Progenitor cell of endocrine pancreas (in vitro differentiated cells): ENCODE measurements around the gene TNFRSF21.

DNA sequence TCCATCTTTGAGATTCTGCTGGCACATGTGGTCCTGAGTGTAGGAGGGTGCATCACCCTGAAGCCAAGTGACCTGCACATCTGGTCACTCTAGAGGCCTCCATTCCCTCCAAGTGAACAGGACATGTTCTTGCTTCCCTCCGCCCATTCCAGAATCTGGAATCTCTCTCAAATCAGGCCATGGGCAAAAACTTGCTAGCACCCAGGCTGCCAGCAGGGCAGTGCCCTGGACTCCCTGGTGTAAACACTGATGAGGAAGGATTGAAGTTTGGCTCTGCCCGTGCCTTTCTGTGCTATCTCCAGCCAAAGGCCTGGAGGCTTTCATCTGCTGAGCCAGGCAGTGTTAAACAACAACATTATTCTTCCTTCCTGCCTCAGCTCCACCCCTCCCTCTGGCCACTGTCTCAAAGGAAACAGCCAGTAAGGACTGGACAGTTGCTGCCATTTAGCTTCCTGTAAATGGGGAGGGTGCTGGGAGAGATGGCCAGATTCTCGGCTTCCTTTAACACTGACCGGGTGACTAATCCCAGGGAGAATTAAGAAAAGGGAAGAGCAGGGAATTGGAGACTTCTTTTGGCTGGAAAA is 19.4 kb upstream of the ADGRF1 start:
- PRO-cap: no peak

DNA sequence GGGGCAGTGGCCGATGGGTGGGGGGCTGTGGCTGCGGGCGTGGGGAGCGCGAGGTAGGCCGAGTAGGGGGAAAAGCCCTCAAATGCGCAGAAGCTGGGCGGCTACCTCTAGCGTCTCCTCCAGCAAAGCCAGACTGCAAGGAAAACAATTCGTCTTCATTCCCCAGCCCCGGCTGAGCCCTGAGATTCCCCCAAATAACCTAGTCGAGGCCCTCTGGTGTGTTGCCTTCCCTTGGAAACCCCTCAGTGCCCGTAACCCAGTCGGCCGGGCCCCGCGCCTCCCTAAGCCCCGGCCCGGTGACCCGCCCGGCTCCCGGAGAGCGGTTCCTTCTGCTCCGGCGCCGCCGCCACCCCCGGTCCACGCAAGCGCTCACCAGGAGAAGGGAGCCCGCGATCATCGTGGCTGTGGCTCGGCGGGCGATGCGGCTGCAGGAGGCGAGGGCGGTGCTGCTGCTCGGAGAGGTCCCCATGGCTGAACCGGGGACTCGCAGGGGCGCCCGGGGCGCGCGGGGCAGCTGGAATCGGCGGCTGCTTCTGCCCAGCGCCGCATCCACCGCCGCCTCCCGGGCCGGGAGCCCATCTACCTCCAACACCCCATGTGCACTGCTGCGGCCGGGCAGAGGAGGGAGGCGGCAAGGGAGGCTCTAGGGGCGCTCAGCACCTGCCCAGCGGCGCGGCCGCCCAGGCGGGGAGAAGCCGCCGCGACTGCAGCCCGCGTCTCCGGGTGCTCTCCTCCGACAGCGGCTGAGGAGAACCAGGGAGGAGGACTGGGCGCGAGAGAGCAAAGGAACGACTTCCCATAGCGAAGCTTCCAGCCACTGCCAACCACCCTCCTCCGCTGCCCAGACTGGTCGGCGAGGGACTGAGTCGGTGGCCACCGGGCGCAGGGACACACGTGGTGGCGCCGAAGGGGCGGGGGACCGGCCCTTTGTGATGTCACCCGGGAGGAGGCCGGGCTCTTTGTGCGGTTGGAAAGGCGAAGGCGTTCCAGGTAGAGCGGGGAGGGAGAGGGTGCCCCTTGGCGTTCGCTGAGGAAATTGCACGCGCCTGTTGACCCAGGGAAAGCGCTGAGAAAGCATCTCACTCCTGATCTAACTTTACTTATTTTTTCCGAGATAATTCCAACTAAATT is at the start of gene TNFRSF21:
TSS of gene TNFRSF21 (minus strand) at position 863 of the 1,131 bp plus-strand sequence.
- PRO-cap: bidirectional peak, plus-strand start at position 245 of the sequence, minus-strand start at position 137 of the sequence; bidirectional peak, plus-strand start at position 618 of the sequence, minus-strand start at position 581 of the sequence; bidirectional peak, plus-strand start at position 736 of the sequence, minus-strand start at position 706 of the sequence; bidirectional peak, plus-strand start at position 1,034 of the sequence, minus-strand start at position 863 of the sequence

DNA sequence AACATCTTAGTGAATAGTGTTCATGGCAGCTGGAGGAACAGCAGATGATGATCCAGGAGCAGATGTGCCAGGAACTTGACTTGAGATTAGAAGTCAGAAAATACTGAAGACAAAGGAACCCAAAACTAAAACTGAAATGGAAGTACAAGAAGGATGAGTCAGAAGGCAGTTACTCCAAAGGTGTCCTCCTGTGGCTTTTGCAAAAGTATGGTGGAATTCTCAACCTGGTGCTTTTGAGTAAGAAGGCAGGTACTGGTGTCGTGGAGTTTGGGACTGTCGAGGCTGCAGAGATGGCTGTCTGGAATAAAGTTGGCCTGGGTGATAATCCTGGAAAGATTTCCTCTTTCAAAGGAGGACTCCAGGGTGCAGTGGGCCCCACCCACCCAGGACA is 100.9 kb upstream of the ADGRF4 start:
- PRO-cap: no peak

- PRO-cap: no peak
Observed at GRCh38 chr6:47786812-47787148, 4.9 kb downstream of the OPN5 start.

GRCh38 chr6:49461859-49462481 is 1.1 kb downstream of the MMUT start:
- PRO-cap: no peak

DNA sequence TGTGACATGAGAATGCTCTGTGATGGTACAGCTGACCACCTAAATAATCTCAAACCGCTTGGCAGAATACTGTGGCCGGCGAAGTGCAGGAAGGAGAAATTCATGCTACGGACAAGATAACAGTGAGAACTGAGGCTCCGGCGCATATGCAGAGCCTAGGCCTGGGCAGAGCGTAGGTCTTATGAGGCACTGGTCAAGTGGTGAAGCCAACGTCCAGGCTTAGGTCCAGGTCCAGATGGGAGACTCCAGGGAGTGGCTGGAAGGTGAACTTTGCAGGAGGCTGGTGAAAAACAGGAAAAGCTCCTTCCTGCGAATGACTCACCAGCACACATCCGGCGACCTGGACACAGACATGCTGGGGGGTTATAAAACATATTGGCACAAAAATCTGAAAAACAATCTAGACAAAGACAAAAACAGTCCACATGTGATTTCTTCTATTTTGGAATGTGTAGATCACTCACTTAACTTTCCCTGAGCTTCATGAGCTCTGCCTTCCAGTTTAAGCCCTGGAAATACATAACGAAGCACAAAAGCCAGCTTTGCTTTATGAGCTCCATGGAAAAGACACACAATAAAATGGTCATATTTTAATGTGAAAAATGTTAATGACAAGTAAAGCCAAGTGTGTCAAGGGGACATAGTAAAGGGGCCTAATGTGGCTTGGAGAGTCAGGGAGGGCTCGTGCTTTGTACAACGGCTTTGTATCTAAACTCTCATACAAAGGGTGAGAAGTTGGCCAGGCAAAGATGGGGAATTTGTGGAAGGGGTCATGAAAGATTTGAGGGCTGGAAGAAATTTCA is 15.5 kb downstream of the C6orf141 start:
- PRO-cap: no peak

DNA sequence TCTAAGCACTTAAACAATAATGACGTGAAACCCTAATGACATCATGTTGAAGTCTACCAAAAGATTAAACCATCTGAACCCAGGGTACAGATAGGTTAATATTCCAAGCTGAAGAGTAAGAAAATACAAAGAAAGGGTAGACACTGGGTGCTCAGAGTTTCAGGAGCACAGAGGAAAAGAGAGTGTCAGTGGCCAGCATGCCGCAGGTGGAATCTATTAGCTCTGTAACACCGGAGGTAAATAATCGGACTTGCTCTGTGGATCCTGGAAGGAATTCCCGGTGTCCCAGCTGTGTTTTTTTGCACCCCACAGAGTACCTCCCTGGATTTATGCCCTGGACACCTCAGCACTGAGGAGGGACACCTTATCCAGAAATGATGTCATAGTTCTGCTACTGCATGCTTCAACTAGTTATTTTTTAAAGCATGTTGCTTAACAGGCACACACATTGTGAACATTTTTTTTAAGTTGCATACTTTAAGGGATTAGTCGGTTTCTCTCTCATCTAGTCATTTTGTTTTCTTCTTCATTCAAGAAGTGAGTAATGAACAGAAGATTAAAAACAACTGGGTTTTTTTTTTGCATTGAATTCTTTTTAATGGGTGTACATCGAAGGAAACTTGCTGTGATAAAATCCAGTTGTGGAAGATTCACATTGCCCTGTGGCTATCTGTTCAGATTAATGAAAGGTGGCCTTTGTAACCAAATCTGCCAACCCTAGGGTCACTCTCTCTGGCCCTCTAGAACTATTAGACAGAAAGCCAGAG is 573.0 kb downstream of the PKHD1 start:
- PRO-cap: no peak

DNA sequence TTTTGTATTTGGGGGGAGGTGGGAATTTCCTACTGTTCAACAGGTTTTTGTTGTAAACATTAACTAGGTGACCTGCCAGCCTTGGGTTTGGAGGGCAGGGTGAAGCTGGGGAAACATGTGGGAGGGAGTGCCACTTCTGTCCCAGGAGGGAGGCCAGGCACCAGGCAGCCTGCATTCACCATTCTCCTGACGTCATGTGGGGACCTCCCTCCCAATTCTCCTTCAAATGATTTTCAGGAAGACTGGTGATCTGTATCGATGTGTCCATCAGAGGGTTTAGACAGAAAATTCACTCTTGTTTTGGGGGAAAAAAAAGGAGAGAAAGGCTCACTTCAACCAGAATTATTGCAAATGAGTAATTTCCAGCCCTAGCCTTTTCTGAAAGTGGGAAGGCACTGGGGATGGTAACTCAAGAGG is 37.9 kb upstream of the PKHD1 start:
- PRO-cap: no peak

GRCh38 chr6:52185448-52185843 is 729 bp upstream of the IL17A start:
- PRO-cap: no peak

DNA sequence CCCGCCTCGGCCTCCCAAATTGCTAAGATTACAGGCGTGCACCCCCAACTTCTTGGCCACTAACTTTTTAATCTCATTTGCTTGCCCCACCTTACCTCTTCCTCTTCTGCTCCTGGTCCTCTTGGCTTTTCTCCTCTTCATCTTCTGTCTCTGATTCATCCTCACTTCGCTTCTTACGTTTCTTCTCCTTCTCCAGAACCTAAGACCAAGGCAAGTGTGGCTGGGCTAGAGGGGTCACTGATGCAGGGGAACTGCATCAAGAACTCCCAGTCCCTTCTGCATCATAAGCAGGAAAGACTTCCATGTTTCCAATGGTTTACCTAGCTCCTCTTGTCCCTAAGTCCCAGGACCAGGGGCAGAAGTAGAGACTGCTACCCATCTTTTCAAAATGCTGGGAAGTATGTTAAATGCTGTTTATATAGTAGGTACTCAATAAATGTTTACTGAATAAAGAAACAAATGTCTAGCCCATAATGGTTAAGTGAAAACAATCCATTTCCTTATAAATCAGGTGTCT is 16.7 kb downstream of the MCM3 start:
- PRO-cap: no peak

GRCh38 chr6:52305729-52306468 is 21.4 kb upstream of the MCM3 start:
- PRO-cap: no peak

- PRO-cap: no peak
Observed at GRCh38 chr6:52423944-52424541, 3.9 kb downstream of the EFHC1 start.

- PRO-cap: no peak
Observed at GRCh38 chr6:52503492-52504134, 73.2 kb downstream of the TRAM2 start.

DNA sequence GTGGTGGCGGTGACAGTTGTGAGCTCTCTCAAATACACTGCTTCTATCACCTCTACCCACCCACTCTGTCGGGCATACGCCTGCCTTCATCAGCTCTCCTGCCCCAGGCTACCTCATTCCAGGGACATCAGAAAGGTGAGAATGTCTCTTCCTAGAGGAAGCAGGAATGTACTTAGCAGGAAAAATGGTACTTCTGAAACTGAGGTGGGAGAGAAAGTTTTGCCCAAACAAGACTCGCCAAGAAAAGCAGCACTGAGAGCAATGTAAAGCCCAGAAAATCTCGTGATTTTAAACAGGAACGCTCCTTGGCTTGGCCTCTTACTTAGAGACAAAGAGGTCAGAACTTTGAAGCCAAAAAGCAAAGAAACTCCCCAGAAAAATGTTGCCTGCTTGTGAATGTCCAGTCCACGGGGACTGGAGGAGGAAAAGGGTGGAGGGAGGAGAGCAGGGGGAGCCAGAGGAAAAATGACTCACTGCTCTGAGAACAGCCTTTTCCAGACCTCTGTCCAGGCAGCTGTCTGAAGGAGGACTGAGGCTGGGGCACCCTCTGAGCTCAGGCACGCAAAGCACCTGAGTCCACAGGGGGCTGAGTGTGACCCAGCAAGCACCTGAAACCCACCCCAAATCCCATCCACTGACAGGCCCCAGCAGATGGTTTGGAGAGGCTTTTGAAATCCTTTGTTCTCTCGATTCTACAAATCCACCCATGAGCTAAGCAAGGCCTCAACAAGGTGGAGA is 64.7 kb downstream of the TRAM2 start:
- PRO-cap: no peak

- PRO-cap: no peak
Observed at GRCh38 chr6:52575185-52575998, 1.5 kb downstream of the TRAM2 start.

DNA sequence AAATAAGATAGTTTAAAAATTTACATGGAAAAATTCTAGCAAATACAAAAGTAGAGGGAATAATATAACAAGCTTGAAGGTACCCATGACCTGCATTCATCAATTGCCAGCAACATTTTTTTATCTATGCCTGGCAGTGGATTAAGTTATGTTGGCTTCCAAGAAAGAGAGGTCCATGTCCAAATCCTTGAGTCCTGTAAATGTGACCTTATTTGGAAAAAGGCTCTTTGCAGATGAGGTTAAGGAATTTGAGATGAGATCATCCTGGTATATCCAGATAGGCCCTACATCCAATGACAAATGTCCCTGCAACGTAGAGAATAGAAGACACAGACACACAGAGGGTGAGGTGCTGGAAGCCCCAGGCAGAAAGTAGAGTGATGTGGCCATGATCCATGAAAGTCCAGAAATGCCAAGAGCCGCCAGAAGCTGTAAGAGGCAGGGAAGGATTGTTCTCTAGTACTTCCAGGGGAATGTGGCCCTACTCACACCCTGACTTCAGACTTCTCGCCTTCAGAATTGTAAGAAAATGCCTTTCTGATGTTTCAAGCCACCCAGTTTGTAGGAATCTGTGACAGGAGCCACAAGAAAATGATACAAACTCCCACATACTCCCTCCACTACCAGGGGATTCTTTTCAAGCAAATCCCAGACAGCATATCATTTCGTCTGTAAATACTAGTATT is 16.0 kb downstream of the GSTA2 start:
- PRO-cap: bidirectional peak, plus-strand start at position 375 of the sequence, minus-strand start at position 201 of the sequence

GRCh38 chr6:53302629-53303268 is 46.0 kb downstream of the ELOVL5 start:
- PRO-cap: no peak

DNA sequence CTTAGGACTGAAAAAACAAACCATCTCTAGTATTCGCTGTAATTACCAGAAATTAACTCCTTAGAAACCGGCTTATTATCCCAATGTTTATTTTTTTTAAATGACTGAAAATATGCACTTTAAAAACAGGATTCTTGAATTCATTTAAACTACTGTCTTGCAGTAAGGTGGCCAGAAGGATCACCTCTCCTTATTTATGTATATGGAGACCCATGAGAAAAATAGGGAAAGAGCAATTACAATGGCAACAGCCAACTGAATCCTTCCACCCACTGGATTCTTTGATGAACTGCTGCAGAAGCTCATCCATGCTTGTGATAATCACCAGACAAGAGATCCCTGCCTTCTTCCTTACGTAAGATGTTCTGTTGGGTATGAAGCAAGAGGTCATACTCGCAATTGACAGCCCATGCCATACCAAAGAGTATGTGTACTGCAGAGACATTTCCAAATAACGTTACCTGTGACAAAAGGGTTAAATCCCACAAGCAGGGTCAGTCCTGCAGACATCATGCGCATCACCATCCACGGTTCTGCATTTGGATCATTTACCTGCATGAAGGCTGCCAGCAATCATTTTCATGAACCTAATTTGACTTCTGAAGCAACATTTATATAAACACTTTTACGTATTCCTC is 27.9 kb downstream of the ELOVL5 start:
- PRO-cap: no peak

DNA sequence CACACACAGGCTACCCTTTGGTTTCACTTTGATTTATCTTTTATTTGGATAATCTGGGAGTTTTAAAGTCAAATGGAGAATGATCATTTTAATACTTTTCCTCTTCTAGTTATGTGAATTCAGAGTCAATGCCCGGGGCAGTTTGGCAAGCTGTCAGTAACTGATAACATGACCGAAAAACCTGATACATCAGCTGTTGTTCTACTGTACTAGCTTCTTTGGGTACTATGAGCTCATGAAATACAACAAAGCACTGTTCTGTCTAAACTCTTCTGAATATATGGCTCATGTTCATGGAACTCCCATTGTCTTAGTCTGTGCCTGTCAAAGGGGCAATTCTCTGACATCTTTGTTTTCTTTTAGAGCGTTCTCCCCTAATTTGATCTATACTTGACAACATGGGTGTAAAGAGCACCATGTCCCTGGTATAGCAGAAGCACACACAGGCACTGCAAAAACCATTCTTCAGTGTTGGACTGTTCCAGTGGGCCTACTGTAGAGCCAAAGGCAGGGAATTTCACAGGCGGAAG is 30.1 kb downstream of the KLHL31 start:
- PRO-cap: no peak

- PRO-cap: no peak
Observed at GRCh38 chr6:53643347-53644066, 22.0 kb downstream of the KLHL31 start.